Mesenchymal stem cell of the bone marrow (primary cell): ENCODE data around the gene SCN10A.

DNA sequence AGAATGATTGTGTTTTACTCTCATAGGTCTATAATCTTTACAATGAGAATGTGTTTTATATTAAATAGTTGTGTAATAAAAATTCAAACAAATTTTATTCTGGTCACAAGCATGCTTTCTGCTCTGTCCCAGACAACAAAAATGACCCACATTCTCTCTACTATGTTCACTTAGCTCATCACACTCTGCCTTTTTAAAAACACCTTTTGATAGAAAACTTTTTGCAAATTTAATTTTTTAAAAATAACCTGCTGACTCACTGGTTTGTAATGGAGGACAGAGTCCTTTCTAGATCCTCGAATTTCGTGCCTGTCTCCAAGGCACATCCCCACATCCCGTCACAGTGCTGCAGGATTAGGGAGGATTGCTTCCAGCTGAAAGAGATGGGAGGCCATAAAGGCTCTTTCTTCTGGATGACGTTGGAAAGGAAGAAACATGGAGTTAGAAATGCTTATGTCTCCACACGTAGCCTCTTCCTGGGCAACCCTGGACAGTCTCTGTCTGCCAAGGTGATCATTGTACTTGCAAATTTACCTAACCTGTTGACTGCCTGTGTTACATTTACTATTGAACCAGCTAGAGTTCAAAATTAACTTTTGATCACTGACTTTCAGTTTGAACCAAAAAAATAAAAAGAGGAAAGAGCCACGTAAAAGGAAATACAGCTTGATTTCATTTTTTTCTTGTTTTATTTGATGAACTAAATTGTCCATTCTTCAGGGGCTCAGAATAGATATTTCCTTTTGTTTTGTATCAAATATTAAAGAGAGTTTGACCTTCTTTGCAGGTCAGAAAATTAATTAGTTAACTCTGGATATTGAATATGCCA is 27.6 kb upstream of the VILL start:
- CAGE, long polyA plus RNA = no peak

DNA sequence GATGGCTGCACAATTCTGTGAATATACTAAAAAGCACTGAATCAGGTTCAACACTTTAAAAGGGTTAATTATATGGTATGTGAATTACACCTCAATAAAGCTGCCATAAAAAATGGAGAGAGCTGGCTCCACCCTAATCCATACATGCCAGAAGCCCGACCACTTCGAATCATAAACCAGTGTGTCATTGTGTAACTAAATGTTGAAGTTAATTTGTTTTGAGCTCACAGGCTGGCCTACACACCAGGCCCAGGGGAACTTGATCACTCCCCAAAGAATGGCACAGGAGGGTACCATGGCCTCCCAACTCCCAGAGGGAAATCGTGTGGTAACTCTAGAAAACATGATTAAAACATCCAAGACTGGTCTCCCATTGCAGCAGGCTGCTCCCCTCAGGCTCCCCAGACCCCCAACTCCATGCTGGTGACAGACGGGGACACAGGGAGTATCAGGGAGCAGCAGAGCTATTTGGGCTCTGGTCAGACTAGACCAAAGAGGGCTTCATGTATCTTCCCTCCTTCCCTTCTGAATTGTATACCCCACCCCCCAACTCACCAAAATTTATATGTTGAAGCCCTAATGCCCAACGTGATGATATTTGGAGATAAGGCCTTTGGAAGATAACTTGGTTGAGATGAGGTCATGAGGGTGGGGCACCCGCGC is 13.8 kb downstream of the PLCD1 start:
- CAGE, long polyA plus RNA = no peak

DNA sequence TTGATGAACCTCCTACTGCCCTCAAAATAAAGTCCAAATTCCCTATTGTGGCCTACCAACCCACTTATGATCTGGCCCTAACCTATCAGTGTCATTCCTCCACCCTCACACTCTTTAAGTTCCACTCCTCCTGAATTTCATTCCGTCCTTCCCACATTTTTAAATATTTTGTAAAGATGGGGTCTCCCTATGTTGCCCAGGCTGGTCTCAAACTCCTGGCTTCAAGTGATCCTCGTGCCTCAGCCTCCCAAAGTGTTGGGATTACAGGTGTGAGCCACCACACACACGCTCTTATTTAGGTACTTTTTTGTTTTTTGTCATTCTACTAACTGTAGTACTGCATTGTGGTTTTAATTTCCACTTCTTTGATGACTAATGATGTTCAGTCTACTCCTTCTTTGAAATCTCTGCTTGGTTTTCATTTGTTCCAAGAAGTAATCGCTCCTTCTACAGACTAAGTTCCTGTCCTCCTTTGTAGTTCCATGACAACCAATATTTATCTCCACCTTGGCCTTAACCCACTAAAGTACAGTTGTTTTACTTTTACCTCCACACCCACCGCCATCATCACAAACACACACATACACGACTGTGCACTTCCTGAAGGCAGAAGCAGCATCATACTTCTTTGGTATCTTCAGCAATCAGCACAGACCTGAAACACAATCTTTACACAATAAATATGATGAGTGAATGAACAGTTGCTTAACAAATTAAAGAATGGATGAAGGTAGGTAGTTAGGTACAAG is 561 bp upstream of the DLEC1 start:
- CAGE, long polyA plus RNA = no peak

GRCh38 chr3:38140470-38141006 is 2.1 kb downstream of the MYD88 start:
- CAGE, long polyA plus RNA = no peak

GRCh38 chr3:38406605-38407067 is 47.1 kb upstream of the ACVR2B start:
- CAGE, long polyA plus RNA = no peak

- CAGE, long polyA plus RNA = no peak
These were observed 1.2 kb downstream of the SCN5A start for GRCh38 chr3:38648077-38648917.

DNA sequence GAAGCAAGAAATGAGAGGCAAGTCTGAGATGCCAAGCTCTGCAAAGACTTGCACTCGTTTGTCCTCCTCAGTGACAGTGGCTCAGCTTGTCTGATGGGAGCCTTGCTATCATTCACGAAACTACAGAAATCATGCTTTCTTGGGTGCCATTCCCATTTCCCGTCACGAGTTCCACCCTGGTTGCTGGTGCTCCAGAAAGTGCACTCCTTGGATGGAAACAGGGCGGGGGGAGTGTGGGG is at the start of gene SCN10A:
TSS of gene SCN10A (minus strand) at position 10 of the 239 bp plus-strand sequence.
- CAGE, long polyA plus RNA = no peak

GRCh38 chr3:39103939-39104138 is 3.6 kb downstream of the GORASP1 start:
- CAGE, long polyA plus RNA = no peak

GRCh38 chr3:39106450-39107509 is 647 bp downstream of the GORASP1 start:
- CAGE, long polyA plus RNA = no peak

GRCh38 chr3:39122607-39123318 is 15.3 kb downstream of the TTC21A start:
- CAGE, long polyA plus RNA = no peak

DNA sequence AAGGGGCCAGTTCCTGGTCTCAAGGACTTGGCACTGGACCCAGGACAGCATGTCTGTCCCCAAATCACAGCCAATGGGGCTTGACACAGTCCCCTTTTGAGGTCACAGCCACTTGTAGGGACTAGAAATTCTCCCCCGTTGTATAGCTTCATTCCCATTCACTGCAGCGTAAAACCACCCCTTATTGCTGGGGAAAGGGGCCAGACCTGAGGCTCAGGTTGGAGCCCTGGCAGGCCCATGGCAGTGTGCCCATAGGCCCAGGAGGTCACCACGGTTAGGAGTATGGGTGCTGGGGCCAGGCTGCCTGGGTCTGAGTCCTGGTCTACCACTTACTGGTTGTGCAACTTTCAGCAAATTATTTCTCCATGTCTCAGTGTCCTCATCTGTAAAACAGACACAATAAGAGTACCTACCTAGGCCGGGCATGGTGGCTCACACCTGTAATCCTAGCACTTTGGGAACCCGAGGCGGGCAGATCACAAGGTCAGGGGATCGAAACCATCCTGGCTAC is 18.0 kb downstream of the CSRNP1 start:
- CAGE, long polyA plus RNA = no peak

DNA sequence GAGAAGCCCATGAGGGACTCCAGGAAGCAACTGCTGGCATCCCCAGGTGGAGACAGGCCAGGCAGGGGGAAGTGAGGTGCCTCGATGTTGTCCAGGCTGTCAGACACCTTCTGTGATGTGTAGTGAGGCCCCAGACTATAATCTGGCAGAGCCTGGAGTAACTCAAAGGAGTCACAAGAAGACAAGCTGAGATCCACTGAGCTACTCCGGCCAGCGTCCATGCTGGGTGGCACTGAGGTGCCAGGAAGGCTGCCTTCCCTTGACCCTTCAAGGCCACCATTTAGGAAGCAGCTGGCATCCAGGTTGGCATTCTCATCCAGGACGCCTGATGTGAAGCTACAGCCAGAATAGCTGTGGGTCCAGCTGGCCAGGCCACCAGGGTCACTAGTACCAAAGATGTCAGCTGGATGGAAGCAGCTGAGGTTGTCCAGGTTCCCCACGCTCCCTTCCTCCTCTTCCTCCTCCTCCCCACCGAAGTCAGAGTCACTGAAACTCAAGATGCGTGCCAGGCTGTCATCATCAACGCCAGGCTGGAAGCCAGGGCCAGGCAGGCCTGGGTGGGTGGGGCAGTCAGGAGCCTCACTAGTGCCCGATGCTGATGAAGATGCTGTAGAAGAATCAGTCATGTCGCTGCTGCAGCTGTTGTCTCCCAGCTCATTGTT is 10.1 kb downstream of the CSRNP1 start:
- CAGE, long polyA plus RNA = no peak

DNA sequence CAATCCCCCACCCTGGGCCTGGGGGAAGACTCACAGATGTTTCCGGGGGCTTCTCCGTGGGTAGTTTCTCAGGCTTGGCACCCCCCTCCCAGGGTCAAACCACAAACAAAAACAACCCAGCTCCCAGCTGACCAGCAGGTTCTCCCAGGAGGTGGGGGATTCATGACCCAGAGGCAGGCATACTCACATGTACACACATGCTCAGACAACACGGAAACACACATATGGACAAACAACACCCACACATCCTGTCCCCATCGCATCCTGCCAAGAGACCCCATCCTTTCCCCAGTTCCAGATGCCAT is 5.3 kb downstream of the CSRNP1 start:
- CAGE, long polyA plus RNA = no peak

- CAGE, long polyA plus RNA = no peak
These were observed 3.8 kb downstream of the CSRNP1 start for GRCh38 chr3:39149408-39150094.

GRCh38 chr3:39180426-39181305 is 11.7 kb downstream of the XIRP1 start:
- CAGE, long polyA plus RNA = no peak

DNA sequence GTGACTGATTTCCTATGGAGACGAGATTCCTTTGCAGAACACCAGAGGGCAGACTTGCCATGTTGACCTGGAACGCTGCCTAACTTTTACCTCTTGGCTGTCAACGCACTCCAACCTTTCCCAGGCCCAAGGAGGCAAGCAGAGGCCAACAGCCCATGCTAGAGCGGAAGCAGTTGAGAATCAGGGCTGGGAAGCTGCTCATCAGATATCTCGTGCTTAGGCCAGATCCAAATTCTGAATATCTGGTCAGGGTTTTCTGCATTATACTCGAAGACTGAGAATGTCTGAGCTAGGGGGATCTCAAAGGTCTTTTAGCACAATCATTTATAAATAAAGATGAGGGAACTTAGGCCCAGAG is 2.5 kb downstream of the XIRP1 start:
- CAGE, long polyA plus RNA = no peak

DNA sequence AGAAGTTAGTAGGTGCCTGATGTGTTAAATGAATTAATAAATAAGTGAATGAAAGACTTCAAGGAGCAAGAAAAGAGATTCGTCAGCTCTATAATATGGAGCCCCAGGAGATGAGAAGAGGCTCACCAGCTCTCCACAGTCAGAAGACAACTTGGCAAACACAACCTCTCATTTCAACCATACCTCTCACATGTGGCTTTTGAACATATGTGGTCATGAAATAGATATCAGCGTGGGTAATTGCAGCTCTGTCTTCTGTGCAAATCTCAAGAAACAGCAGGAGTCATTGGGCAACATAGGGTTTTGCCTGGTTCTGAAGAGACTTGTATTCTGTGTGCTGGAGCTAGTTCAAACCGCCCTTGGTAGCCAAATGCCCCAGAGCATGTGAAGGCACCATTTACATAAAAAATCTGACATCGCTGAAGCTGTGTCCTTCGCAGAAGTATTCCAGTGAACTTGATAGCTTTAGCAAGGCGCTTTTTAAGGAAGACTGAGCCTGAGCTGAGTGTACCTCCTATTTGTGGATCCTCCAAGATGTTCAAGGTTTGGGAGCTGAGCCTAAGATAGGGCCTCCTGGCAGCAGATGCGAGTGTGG is 8.4 kb downstream of the CX3CR1 start:
- CAGE, long polyA plus RNA = no peak

- CAGE, long polyA plus RNA = no peak
These were observed 4.3 kb downstream of the SLC25A38 start for GRCh38 chr3:39387300-39387972.

DNA sequence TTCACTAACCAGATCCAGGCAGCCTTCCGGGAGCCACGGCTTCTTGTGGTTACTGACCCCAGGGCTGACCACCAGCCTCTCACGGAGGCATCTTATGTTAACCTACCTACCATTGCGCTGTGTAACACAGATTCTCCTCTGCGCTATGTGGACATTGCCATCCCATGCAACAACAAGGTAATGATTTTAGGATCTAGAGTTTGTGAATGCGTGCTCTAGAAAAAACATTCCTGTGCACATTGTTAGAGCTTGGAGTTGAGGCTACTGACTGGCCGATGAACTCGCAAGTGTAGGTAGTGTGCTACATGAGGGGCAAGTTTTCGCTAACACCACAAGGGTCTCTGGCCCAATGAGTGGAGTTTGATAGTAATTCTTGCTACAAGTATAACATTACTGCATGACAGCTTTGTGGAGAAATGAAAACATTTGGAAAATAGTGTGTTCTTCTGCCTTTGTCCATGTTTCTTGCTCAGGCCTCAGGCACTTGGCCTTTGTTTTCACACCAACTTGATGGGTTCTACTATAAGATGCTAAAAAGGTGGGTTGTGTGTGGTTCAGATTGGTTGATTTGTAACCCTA is 4.4 kb downstream of the RPSA start:
- CAGE, long polyA plus RNA = no peak

DNA sequence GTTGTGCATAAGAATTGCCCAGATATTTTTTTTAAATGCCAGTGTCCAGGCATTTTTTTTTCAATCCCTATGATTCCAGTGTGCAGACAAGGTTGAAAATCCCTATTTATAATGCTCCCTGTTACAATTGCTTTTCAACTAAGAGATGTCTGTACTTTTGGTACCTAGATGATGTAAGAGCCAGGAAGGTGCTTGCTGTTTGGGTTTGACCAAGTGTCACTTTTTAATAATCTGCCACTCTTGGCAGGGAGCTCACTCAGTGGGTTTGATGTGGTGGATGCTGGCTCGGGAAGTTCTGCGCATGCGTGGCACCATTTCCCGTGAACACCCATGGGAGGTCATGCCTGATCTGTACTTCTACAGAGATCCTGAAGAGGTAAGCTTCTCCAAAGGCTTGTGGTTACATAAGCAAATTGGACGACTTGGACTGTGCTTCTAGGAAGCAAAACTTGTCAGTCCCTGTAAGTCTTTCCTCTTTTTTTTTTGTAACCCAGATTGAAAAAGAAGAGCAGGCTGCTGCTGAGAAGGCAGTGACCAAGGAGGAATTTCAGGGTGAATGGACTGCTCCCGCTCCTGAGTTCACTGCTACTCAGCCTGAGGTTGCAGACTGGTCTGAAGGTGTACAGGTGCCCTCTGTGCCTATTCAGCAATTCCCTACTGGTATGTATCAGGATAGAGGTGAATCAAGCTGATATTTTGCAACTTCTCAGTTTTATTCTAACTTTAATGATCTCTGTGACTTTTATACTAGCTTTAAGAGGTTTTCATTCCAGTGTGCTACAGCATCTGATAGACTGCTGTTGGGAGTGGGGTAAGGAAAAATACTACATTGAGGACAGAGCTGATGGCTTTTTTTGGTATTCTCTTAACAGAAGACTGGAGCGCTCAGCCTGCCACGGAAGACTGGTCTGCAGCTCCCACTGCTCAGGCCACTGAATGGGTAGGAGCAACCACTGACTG is 5.2 kb downstream of the RPSA start:
- CAGE, long polyA plus RNA = no peak